ENCODE results near the gene TACSTD2.

DNA sequence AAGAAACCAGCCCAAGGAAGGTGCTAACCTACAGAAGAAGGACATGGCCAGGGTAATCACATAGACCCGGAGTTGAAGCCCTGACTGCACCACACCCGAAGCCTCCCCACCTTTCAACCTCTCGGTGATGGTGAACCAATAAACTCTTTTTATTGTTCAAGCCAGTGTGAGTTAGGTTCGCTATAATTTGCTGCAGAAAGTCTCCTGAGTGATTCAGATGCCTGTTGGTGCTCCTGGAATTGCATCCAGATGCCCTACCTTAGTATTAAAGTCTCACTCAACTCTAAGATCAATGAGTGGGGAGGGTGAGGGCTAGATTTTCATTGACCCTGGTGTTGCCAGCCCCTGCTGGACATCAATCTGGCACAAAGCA is 163.6 kb downstream of the PLPP3 start:
- RRBS: no CpG with 5 or more reads among the region's 4 CpGs

GRCh38 chr1:56432477-56433648 is 146.5 kb downstream of the PLPP3 start:
- RRBS: no CpG with 5 or more reads among the region's 10 CpGs

DNA sequence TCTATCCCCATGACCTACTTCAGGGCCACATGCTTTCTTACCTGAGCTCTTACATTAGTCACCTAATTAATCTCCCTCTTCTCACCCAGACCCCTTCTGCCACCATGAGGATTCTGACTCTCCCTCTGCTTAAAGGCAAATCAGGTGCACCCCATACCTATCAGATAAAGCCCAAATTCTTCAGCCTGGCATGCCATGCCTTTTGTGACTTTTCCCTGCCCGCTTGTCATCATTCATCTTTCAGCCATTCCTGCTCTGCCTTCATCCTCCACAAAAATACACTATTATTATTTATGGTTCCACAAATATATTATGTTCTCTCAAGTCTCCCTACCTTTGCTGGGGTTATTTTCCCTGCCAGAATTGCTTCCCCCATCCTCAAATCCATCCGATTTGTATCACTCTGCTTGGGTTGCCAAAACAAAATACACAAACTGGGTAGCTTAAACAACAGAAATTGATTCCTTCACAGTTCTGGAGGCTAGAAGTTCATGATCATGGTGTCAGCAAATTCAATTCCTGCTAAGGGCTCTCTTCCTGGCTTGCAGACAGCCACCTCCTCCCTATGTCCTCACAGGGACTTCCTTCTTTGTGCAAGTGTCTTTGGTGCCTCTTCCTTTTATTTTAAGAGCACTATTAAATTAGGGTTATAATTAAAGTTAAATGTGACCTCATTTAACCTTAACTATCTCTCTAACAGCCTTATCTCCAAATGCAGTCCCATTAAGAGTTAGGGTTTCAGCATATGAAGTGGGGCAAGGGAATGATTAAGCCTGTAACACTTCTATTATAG is 113.0 kb downstream of the PLPP3 start:
- RRBS: no CpG with 5 or more reads among the region's 2 CpGs

- RRBS: no CpG with 5 or more reads among the region's 2 CpGs
Observed at GRCh38 chr1:56531284-56531684, 48.1 kb downstream of the PLPP3 start.

DNA sequence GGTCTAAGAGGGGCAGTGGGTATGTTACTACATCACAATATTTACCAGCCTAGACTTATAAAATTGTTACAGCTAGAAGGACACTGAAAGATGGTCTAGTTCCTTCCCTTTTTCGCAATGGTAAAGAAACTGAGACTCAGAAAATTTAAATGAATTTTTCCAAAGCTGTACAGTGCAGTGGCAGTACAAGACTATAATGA is 4.6 kb downstream of the PLPP3 start:
- RRBS: no CpG with 5 or more reads among the region's 1 CpG

- RRBS: no CpG with 5 or more reads among the region's 3 CpGs
Observed at GRCh38 chr1:56646644-56647116, 1.6 kb downstream of the PRKAA2 start.

- RRBS: no CpG with 5 or more reads among the region's 3 CpGs
Observed at GRCh38 chr1:56799982-56800546, 19.1 kb downstream of the FYB2 start.

GRCh38 chr1:57280976-57281879 is 142.6 kb downstream of the DAB1 start:
- RRBS: no CpG with 5 or more reads among the region's 9 CpGs

- RRBS: no CpG with 5 or more reads among the region's 2 CpGs
Observed at GRCh38 chr1:57307343-57307542, 116.6 kb downstream of the DAB1 start.

- RRBS: 2% methylated on average over 8 of the region's 46 CpGs
Observed at GRCh38 chr1:58249417-58250029, 297.0 kb downstream of the OMA1 start.

DNA sequence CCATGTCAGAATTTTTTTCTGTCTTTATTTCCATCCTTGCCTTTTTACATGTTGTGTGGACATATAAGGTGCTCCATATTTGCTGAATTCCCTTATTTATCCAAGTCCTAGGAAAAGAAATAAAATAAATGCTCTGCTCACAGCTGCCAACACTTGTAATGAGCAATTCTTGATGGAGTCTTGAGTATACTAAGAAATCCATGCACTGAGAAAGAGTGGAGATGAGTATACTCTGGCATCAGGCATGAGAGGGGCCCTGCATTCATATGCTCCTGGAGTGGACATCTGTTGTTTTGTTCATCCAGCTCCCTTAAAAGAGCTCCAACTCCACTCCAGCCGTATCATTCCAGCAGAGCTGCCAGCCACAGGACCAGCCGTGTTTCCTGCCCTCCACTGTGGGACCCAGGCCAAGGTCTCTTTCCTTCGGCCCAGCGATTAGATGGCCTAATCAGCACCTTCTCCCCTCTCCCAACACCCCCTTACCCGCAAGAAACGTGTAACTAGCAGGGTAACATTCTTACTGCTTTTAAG is 144.6 kb downstream of the OMA1 start:
- RRBS: no CpG with 5 or more reads among the region's 6 CpGs

- RRBS: no CpG with 5 or more reads among the region's 2 CpGs
Observed at GRCh38 chr1:58545372-58545633, 1.2 kb downstream of the OMA1 start.

- RRBS: 9% methylated on average over 46 of the region's 93 CpGs
Observed at GRCh38 chr1:58576843-58577725, at the start of gene TACSTD2. Gene TACSTD2, minus strand, starts transcription at chr1:58577252.

- RRBS: no CpG with 5 or more reads among the region's 3 CpGs
Observed at GRCh38 chr1:58675440-58675808, 24.4 kb downstream of the MYSM1 start.

- RRBS: no CpG with 5 or more reads among the region's 5 CpGs
Observed at GRCh38 chr1:58763025-58763707, 20.7 kb downstream of the JUN start.

GRCh38 chr1:58779047-58779580 is 4.7 kb downstream of the JUN start:
- RRBS: no CpG with 5 or more reads among the region's 2 CpGs

DNA sequence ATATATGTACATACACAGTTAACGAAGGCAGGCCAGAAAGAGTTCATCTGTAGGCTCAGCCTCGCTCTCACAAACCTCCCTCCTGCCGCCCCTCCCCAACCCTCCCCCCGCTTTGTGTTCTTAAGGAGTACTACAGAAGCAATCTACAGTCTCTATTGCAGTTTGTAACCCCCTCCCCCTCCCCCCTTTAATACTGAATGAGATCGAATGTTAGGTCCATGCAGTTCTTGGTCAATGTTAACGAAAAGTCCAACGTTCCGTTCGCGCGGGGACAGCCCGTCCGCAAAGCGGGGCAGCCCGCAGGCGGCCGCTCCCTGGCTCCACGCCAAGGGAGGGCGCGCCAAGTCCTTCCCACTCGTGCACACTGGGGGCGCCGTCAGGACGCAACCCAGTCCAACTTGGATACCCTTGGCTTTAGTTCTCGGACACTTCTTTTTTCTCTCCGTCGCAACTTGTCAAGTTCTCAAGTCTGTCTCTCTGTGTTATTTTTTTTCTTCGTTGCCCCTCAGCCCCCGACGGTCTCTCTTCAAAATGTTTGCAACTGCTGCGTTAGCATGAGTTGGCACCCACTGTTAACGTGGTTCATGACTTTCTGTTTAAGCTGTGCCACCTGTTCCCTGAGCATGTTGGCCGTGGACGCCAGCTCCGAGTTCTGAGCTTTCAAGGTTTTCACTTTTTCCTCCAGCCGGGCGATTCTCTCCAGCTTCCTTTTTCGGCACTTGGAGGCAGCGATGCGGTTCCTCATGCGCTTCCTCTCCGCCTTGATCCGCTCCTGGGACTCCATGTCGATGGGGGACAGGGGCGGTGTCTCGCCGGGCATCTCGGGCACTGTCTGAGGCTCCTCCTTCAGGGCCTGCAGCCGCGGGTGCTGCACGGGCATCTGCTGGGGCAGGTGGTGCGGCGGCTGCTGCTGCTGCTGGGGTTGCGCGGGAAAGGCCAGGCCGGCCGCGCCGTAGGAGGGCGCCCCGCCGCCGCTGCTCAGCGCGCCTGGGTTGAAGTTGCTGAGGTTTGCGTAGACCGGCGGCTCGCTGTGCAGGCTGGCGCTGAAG is 2.0 kb downstream of the JUN start:
- RRBS: under 1% methylated on average over 14 of the region's 70 CpGs

GRCh38 chr1:58816087-58816754 is 32.4 kb upstream of the JUN start:
- RRBS: 1% methylated on average over 15 of the region's 48 CpGs